H4 (cell line): ENCODE measurements around a stretch of chr14.

GRCh38 chr14:99578348-99579182, 25.4 kb downstream of the CCDC85C start:
- RAMPAGE, long total RNA, result no peak

DNA sequence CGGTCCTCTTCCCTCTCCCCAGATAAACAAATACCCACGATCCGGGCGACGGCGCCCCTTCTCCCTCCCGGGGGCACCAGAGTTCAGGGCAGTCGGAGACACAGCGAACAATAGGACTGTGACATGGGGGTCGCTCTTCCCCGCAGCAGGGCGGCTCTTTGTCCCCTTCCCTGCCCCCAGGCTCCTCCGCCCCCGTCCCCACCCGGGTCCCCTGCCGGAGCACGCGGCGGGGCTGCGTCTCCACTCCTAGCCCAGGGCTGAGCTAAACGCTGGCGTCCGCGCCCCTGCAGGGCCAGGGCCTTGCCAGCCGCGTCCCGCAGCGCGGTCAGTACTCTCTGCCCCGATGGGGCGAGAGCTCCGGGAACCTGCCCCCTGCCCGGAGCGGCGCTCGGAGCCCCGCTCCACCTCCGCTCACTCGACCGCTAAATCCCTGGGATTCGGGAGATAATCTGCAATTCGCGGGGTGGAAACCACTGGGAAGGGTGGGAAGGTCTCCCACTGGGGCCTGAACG, 767 bp upstream of the CCDC85C start:
- RAMPAGE, long total RNA, result no peak

- RAMPAGE, long total RNA, result no peak
Observed at GRCh38 chr14:99740259-99740731, 52.9 kb upstream of the EML1 start.

DNA sequence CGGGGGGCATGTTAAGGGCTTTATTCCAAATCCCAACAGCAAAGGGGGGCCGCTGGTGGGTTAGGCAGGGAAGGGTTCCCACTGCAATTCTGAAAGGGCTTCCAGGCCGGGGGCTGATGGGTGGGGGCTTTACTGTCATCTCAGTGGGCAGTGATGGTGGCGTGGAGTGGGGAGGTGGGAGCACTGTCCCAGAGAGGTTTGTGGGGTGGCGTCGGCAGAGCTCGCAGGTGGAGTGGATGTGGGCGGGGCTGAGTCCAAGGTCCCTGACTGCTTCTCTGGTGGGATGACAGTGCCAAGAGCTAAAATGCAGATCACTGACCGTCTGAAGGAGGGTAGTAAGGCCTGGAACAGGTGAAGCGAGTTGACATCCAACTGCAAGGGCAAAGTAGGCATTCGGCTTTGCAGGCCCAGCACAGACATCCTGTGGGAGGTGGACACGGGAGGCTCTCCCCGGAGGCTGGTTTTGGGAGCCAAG, 121.5 kb upstream of the EVL start:
- RAMPAGE, long total RNA, result no peak

DNA sequence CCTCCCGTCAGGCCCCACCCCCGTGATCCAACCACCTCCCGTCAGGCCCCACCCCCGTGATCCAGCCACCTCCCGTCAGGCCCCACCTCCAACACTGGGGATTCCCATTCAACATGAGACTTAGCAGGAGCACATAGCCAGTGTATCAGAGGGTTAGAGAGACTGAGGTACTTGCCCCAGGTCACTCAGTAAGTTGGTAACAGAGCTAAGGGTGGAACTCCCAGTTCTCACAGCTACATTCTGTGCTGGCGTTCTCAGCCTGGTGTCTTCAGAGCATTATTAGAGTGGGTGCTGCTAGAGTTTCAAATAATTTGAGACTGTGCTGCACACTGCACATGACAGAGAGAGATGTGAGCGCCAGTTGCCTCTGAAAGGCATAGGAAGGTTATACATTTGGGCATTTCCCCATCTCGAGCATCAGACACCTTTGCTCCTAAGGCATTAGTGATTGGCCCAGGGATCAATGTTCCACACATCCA, 115.8 kb upstream of the EVL start:
- RAMPAGE, long total RNA, result no peak

GRCh38 chr14:100058805-100059242, 6.4 kb upstream of the EVL start:
- RAMPAGE, long total RNA, result no peak

- RAMPAGE, long total RNA, result no peak
Observed at GRCh38 chr14:100084487-100085109, 19.4 kb downstream of the EVL start.

GRCh38 chr14:100128381-100128967, 31.0 kb downstream of the DEGS2 start:
- RAMPAGE, long total RNA, result no peak

DNA sequence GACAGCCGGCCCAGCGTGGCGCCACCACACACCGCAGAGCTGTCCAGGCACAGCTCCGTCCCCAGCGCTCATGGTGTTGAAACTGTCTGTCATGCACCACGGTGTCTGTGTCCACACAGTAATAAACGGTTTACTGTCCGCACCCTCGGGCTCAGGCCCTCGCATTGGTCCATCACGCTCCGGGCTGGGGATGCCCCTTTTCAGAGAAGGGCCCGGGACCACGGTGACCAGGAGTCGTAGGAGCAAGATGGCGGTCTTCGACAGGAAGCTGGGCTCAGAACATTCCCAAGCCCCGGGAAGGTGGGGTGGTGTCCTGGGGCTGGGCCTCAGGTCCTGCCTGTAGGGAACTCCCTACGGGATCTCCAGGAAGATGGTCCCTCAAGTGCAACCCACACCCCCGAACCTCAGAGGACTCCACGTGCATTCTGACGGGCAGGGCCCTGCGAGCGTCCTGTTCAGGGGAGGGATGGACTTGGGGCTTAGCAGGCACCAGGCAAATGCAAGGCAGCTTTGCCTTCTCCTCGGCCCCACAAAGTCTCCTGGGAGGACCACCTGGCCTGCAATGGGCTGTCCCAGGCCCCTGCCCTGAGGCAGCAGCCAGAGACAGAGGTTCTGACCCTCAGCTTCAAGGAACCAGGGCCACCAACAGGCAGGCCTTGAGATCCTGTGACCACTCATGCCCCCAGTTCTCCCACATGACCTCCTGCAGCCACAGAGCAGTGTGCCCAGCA, 15.2 kb downstream of the DEGS2 start:
- RAMPAGE, long total RNA, result no peak

DNA sequence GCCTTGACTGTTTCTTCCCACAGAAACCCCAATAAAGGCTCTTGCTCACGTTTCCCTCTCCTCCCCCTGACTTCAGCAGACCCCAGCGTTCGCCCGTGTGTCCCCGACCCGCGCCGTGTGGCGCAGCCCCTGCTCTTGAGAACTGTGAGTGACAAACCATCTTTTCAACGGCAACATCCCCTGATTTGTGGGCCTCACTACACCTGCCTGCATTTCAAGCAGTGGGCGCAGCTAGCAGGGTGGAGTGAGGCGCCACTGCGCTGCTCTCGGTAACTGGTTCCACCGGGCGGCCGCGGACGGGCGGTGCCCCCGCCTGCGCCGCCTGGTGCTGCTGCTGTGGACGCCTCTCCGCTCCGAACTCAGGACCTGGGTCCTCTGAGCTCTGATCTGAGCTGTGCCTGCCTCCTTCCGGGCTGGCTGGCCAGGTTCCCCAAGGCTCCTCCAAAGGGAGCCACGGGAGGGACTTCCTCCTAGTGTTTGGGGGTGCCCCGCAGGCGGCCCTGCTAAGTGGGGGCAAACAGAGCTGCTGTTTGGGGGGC, 5.9 kb upstream of the DEGS2 start:
- RAMPAGE, long total RNA, result no peak

GRCh38 chr14:100207618-100208070, 31.3 kb upstream of the YY1 start:
- RAMPAGE, long total RNA, result no peak

GRCh38 chr14:100222209-100222616, 16.7 kb upstream of the YY1 start:
- RAMPAGE, long total RNA, result no peak

DNA sequence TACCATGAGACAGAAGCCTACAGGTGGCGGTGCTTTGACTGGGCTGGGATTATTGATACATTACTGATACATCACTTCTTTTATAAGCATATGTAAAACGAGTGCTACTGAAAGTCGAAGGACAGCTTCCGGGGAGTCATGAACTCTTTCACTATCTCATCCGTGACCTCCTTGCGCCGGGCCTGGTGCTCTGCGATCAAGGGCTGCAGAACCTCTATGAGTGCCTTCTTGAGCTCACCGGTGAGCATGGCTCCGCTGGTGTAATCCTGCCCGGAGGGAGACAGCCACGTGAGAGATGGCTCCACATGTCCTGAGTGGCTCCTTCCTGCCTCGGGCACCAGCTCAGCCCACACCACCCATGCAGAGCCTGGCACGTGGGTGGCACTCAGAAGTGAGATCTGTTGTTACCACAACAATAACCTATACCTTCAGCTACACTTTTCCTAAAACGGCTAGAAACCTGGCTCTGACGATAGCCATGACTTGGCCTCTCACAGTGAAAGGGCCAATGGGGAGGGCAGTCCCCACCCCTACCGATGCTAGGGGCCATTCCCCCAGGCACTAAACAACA, 11.7 kb downstream of the SLC25A47 start:
- RAMPAGE, long total RNA, result no peak

- RAMPAGE, long total RNA, result no peak
Observed at GRCh38 chr14:100392170-100392502, 15.9 kb downstream of the WDR25 start.

DNA sequence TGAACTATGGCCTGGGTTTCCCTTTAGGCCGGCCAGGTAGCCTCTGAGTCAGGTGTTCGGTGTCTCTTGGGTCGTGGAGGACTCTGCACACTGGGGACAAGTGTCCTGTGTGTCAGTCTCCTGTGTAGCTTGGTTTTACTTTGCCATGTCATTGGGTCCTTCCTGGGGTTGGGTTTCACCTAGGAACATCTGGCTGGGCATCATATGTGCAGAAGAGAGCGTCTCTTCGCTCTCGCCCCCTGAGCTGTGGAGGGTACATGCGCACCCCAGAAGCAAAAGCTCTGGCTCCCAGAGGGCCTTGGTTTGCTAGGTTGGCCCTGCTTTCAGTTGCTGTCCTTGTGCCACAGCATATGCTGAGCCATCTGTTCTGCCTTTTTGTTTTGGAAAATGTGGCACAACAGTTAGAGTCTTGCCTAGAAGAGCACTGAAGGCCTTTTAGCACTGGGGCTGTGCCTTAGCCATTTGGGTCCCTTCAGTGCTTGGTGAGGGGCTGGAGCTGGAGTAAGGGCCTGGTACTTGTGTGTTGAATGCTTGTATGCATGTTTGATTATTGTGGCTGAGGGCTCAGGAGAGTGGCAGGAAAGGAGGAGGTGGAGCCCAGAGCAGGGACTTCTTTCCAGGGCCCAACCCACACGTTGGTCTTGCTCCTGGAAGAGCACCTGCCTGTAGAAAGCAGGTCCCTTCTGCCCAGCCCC, 60.4 kb downstream of the WDR25 start:
- RAMPAGE, long total RNA, result no peak

- RAMPAGE, long total RNA, result no peak
Observed at GRCh38 chr14:100482325-100482687, 104.9 kb downstream of the BEGAIN start.

DNA sequence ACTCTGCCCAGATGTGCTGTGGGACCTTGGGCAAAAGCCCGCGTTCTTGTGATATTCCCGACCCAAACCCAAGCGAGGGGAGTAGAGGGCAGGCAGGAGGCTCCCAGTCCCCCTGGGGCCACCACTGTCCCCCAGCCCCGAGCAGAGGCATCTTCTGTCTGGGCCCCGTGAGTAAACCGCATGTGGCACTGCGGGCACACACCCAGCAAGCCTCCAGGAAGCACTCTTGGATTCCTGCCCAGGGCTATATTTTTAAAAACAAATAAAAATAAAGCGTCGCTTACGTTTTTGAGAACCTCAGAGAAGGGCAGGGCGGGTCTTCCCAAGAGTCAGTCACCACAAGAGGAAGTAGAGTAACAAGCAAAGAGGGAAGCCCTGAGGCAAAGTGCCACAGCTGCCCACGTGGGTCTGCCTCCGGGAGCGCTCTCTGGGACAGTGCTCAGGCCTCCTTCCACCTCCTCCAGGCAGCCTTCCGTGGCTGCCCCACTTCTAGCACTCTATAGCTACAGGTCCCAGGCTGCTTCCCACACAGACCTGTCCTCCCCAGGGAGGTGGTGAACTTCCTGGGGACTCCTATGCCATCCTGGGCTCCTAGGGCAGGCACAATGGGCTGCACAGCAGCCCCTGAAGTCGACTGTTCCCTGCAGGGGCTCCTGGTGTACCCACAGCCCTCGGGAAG, 39.3 kb downstream of the BEGAIN start:
- RAMPAGE, long total RNA, result no peak

DNA sequence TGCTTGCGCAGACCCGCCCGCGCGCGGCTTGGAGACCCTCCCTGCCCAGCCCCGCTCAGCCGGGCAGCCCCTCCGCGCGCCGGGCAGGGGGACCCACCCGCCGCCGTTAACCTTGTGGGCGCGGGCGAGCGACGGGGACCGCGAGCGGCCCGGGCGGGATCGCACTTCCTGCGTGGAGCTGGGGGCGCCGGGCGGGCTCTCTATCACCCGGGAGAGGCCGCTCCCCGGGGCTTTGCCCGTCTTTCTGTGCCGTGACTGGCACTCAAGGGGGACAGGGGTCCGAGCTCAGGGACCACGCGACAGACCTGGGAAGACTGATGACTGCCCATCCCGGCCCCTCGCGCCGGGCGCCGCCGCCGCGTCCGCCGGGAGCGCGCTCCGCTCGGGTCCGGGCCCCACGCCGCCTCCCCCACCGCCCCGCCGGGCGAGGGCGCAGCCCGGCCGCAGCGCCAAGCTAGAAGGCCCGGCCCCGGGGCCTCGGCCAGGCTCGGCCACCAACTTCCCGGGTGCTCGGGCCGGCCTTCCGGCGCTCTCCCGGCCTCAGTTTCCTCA, 18.5 kb downstream of the BEGAIN start:
- RAMPAGE, long total RNA, result no peak

DNA sequence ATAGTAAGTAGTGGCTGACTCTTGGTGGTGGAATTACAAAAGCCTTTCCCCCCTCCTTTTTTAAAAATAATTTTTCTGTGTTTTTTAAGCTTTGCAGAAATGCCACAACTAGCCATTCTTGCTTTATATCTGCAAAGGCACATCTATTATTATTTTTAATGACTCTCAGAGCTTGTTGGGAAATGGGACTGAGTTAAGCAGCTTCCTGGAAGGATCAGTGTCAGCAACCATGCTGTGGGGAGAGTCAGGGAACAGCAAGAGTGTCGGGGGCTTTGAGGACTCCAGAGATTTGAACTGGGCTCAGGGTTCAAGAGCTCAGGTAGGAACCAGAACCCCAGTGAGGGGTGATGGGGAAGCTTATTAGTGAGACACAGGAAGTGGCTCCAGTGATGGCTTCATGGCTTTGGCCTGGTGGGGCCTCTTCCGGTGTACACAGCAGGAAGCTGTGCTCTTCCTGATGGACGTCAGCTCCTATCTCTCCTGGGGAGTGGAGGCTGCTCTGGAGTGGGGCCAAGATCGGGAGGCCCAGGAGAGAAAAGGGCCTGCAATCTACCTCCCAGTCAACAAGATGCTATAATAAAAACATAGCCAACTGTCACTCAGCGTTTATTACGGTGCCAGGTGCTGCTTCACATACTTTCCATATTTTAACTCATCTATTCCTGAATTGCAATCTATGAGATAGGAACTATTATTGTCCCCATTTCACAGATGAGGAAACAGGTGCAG, 63.9 kb upstream of the DLK1 start:
- RAMPAGE, long total RNA, result no peak

DNA sequence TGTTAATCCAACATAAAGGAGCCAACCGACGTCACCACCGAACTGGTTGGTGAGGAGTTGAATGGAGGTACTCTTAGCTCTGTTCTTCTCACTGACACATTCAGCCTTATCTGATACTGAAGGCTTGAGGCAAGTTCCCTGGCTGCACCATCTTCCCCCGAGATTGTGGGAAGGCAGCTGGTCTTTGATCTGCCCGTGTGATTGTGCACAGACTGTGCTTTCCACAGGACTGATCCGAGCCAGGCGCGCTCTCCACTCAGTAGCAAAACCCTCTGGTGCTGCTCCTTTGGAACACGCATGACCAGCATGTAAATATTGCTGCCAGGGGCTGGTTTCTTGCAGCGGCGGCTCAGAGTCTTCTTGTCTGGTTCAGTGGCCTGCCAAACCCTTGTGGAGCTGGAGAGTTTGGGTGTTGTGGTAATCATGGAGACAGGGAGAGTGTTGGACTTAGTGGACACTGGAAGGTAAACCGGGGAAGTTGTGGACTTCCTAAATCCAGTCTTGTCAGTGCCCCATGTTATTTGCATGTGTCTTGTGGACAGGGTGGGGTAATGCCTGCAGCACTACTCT, 30.0 kb upstream of the DLK1 start:
- RAMPAGE, long total RNA, result no peak